ENCODE results near the genes PPBP and CXCL5.

DNA sequence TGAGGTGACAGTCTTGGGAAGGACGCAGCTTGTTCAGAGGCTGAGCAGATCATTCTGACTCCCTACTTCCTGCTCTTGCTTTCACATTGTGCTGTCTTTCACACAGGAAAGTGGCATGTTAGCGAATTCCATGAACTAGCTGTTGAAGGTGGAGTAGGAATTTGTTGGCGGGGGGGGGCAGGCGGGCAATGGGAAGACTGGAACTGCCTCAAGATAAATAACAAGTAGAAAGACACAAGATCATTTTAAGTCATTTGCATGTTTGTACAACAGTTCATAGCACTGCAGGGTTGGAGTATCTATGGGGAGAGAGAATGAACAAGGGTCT is 2.4 kb downstream of the PF4V1 start:
- RRBS, result no CpG with 5 or more reads among the region's 4 CpGs

- RRBS, result no CpG with 5 or more reads among the region's 4 CpGs
These were observed at the start of gene PPBP for GRCh38 chr4:73987922-73988566. Gene PPBP, minus strand, starts transcription at chr4:73988190.

- RRBS, result 2% methylated on average over 5 of the region's 44 CpGs
These were observed at the start of gene CXCL5 for GRCh38 chr4:73998157-73999178. Gene CXCL5, minus strand, starts transcription at chr4:73998677.

DNA sequence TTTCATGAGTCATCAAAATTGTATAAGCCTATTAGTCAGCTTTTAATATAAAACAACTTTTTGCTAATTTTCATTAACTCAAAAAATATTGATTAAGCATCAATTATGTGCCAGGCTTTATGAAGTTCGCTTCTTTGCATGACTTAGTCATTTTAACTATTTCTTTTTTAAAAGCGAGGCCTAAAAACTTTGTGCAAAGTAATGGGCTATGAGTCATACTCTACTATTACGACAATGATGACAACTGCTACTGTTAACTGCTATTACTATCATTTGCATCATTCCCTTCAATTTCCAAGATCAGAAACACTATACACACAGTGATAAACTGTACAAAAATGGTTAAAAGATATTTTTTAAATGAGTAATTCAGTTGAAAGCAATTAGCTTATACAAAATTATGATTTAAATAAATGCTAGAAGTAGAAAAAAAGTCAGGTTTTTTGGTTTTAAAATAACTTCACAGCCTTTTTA is 18.3 kb upstream of the CXCL3 start:
- RRBS, result no CpG with 5 or more reads among the region's 3 CpGs

- RRBS, result no CpG with 5 or more reads among the region's 6 CpGs
These were observed 1.0 kb downstream of the MTHFD2L start for GRCh38 chr4:74158955-74159344.

GRCh38 chr4:74472492-74472918 is 27.6 kb downstream of the AREG start:
- RRBS, result no CpG with 5 or more reads among the region's 2 CpGs

- RRBS, result no CpG with 5 or more reads among the region's 6 CpGs
These were observed 86.8 kb downstream of the AREG start for GRCh38 chr4:74531640-74532252.

DNA sequence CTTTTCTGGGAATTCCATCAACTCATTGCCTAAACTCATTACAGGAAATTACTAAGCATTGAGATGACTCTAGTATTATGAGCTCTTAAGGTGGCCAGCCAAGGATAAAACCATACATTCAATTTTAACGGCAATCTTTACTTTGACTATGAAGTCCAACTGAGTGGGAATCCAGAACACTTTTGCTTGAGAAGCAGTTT is 94.6 kb downstream of the AREG start:
- RRBS, result no CpG with 5 or more reads among the region's 1 CpG

DNA sequence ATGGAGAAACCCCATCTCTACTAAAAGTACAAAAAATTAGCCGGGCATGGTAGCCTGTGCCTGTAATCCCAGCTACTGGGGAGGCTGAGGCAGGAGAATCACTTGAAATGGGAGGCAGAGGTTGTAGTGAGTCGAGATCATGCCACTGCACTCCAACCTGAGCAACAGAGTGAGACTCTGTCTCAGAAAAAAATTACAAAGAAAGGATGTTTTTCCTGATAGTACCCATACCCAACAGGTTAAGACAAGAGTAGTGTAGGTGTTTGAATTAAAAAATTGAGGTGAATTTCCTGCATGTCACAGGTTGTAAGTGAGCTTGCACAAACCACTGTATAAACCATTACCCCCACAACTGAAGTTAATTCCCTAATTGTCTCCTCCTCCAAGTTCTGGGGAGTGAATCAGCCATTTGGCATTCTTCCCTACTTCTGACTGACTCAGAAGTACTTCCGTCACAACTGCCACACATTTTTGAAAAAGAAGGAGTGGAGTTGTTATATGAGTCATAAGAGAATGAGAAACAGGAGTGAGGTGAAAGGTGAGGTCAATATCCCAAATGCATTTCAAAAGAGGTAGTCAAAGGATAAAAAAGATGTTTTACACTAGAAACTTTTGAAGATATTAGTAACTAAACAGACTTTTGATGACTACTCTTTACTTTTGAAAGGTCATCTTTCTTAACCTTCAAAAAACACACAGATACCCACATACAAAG is 134.6 kb downstream of the BTC start:
- RRBS, result no CpG with 5 or more reads among the region's 3 CpGs

GRCh38 chr4:74886496-74887029 is 46.4 kb upstream of the PARM1 start:
- RRBS, result no CpG with 5 or more reads among the region's 4 CpGs

DNA sequence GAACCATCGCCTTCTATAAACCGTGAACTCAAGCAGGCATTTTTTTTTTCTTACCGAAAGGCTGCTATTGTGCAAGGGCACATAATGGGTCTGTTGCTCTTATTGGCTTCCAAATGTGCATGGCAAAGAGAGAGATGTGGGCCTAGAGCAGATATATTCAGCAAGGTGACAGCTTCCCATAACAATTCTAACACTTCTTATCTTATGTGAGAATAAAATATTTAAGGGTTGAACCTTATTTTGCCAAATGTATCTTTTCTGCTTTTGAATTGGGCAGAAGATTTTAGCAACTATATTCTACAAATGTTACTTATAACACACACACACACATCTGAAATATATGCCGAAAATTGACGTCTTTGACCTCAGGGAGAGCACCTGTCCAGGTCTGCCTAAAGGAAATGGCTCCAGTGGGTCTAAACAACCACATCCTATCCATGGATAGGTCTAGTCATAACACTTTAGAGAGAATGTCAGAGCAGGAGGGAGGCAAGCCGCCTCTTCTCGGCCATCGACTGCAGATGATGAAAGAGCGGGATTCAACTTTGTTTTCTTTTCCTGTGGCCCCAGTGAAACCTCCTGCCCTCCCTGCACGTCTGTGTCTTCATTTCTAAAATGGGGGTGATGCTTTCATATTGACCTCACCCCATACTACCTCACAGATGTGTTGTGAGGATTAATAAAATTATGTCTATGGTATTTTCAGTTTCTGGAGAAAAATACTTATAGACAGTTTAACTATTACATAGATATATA is 115.9 kb downstream of the PARM1 start:
- RRBS, result no CpG with 5 or more reads among the region's 10 CpGs

DNA sequence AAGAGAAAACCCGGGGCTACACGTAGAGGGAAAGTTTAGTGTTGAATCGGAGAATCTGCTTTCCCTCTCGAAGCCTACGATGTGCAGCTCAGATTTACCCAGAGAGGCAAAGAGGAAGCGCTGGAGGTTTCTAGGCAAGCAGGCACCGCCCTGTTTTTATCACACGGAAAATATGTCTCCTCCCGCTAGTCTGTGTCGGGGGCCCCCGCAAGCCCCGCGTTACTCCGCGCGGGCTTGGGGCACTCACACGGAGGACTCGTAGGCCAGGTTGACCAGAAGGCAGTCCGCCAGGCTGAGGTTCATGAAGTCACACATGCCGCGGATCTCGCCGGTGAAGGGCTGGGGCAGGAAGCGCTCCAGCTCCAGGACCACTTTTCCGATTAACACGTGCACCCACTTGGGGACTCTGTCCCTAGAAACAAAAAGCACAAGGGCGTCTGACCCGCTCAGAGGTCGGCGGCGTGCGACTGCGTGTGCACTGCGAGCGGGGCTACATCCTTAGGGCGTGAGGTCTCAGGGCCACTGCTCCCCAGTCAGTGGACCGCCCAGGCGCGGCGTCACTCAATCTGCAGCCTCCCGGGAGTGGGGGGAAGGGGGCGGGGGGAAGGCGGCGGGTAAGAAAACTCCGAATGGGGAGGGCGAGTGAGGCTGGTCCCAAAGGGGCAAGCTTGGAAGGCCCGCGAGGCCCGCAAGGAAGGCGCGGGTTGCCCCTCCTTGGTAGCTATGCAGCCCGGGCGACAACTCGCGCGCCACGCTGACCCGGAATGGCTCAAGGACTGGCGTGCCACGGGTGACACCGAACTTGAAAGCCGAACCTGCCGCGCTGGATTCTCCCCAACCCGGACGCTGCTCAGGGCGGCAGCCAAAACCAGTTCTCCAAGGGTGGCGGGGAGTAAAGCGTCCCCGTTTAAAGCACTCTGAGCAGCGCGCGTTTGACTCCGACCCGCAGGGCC is 783 bp downstream of the NAAA start:
- RRBS, result 2% methylated on average over 11 of the region's 75 CpGs

GRCh38 chr4:76028143-76028801 is 5.0 kb upstream of the CXCL10 start:
- RRBS, result no CpG with 5 or more reads among the region's 8 CpGs

GRCh38 chr4:76087250-76087522 is 12.7 kb downstream of the ART3 start:
- RRBS, result no CpG with 5 or more reads among the region's 7 CpGs

- RRBS, result no CpG with 5 or more reads among the region's 4 CpGs
These were observed 15.0 kb upstream of the NUP54 start for GRCh38 chr4:76163147-76163567.

- RRBS, result no CpG with 5 or more reads among the region's 6 CpGs
These were observed 60.0 kb downstream of the SHROOM3 start for GRCh38 chr4:76494895-76495637.

DNA sequence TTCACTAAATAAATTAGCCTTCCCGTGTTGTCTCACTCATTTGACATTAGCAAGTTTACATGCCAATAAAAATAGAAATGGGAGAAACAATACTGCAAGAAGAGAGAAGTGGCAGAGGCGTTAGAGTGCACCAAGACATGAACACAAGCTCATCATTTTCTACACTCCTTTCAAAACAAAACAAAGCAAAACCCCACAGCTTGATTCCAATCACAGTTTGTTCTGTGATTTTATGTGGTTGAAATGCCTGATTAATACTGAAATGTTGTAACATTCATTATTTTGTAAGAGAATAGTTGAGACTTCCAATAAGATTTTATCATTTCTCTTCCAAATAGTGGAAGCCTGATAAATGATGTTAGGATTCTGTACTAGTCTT is 136.4 kb downstream of the SHROOM3 start:
- RRBS, result no CpG with 5 or more reads among the region's 2 CpGs

- RRBS, result no CpG with 5 or more reads among the region's 2 CpGs
These were observed 186.0 kb downstream of the SHROOM3 start for GRCh38 chr4:76621003-76621534.

- RRBS, result no CpG with 5 or more reads among the region's 1 CpG
These were observed 188.2 kb downstream of the SHROOM3 start for GRCh38 chr4:76623244-76623618.